Vagina (tissue), 1 donor: ENCODE measurements around a stretch of chr10.

- PRO-cap: unidirectional peak, minus-strand start at chr10:10798600; unidirectional peak, minus-strand start at chr10:10798787
- RAMPAGE, long total RNA: start-site peak on the plus strand at chr10:10798336-10798448, 30 reads; start-site peak on the plus strand at chr10:10798620-10798641, 23 reads; start-site peak on the plus strand at chr10:10798717-10798753, 51 reads
Observed at GRCh38 chr10:10798088-10799168, 219.2 kb upstream of the CELF2 start.

DNA sequence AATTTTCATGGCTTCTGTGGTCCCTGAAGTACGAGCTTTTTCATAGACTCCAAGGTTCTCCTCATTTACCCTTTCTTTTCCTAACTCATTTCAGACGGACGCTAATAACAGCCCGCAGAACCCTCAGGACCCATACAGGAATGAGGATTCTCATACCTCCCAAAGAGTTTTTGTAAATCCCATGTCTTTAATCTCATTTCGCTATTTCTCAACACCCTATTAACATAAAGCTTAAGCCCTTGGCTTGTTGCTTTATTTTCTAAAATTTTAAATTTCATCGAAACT is 28.8 kb downstream of the CELF2 start:
- PRO-cap: no peak
- RAMPAGE, long total RNA: no peak

DNA sequence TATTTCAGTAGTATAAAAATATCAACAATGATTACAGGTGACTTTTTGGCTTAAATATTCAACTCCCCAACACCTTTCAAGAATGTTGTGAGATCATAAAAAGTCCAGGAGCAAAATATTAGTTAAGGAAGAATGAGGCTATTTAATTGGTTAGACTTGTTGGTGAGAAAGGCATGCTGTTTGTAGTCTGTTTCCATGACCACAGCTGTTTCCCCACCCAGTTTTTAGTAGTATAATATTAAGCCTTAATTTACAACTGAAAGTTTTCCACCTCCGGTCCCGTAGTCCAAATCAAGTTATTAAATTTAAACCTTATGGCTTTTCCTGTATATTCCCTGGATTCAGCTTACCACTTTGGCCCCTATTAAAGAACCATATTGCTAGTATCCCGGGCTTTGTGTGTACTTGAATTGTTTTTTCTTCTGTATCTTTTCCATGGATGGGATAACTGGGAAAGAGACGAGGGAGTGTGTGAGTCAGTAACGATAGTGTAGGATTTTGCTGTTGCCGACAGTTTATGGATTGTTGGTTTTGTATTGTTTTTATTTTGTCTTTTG is 133.3 kb downstream of the CELF2 start:
- PRO-cap: no peak
- RAMPAGE, long total RNA: no peak

- PRO-cap: no peak
- RAMPAGE, long total RNA: start-site peak on the plus strand at chr10:11169160-11169295, 26 reads
Observed at GRCh38 chr10:11168935-11169630, 151.4 kb downstream of the CELF2 start.

DNA sequence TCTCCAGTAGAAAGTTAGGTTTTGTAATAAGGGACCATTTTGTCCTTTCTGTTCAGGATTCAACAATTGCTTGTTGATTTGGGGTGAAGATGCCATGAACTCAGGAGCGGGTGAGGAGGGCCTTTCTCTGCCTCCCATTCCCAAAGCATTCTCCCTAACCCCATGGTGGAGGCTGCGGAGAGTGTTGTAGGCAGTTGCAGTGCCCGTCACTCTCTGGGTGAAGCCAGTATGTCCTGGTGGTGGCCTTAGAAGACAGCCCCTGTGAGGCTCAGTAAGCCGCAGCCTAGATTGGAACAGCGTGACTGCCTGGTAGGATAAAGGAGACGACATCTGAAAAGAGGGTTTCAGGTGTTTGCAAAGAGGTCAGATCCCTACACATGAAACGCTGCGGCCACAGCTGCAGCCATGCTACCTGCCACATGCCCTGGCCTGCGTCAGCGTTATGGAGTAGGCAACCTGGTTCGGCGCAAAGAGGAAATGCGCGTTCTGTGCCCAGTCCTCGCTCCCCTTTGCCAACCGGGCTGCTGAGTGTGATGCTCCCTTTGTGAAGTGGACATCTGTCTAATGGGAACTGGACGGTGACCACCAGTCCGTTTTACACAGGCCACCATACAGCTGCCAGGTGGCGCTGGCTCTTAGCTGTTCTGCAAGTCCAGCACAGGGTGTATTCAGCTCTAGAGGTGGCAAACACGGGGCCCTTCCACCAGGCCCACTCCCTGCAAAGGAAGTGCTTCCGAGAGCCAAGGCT is 160.2 kb downstream of the CELF2 start:
- PRO-cap: no peak
- RAMPAGE, long total RNA: no peak

DNA sequence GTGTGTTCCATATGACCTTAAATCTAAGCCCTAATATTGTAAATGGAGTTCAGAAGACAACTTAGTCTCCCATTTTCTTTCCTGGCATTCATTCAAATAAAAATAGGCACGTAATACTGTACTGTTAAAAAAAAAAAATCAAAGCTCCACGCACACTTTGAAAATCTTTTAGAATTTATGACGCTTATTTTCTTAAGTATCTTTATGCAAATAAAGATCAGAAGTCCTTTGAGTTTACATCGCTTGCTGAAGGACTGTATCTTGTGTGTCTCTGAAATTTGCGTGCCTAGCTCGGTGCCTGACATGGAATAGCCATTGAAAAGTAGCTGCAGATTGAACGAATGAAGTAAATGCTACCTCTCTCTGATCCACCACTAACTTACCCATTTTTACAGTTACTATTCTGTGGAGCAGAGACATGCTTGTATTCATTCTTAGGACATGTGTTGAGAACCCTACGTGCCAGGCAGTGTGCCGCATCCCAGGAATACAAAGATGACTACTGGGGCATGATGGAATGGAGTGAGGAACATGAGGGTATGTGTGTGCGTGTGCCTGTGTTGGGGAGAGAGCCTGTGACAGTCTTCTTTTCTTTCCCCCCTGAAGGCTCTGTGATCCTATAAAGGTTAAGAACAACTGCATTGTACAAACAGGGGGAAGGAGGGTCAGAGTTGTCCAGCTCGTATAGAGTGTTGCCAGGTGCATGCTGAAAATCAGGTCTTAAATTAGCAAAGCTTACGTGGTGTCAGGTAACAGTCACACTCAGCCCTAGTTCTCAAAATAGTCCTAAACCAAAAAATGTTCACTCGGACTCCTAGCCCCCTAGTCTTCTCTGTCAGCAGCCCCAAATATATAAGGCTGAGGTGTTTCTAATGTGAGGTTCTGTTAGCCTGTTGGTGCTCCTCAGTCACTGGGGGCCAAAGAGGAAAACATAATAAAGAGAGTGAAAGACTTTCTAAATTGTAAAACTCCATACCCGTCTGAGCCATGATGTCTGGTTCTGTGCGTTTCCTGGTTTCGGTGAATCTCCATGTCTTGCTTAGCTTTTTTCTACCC is 161.8 kb downstream of the CELF2 start:
- PRO-cap: no peak
- RAMPAGE, long total RNA: no peak

GRCh38 chr10:11180212-11180889 is 162.7 kb downstream of the CELF2 start:
- PRO-cap: no peak
- RAMPAGE, long total RNA: no peak

GRCh38 chr10:11193687-11194083 is 176.0 kb downstream of the CELF2 start:
- PRO-cap: no peak
- RAMPAGE, long total RNA: no peak

DNA sequence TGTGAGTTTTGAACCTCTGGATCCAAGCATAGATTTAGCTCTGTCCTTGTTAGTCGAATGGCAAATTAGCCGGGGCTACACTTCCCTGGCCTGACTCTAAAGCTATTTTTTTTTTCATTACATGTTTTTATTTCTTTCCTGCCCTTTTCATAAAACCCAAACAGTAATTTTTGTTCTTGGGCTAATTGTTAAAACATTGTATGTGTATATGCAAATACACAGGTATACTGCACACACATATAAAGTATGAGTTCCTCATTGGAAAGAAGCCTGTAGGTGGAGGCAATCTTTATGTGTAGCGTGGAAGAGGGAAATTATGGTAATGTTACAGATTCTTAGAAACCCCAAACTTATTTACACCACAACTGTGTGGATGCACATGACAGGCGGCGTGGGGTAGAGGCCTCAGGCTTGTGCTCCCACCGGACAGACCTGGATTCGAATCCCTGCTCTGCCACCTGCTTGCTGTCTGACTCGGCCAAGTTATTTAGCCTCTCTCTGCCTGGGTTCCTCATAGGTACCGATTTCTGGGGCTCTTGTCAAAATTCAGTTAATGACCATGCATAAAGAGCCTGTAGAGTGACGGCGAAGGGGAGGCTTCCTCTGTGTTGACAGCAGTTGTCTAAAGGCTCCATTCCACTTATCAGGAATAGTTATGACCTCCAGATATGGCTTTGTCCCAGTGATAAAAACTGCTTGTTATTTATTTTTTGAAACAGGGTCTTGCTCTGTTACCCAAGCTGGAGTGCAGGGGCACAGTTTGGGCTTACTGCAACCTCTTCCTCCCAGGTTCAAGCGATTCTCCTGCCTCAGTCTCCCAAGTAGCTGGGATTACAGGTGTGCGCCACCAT is 223.1 kb downstream of the CELF2 start:
- PRO-cap: no peak
- RAMPAGE, long total RNA: no peak

- PRO-cap: no peak
- RAMPAGE, long total RNA: start-site peak on the plus strand at chr10:11311625-11311765, 21 reads
Observed at GRCh38 chr10:11311608-11312043, 294.0 kb downstream of the CELF2 start.

DNA sequence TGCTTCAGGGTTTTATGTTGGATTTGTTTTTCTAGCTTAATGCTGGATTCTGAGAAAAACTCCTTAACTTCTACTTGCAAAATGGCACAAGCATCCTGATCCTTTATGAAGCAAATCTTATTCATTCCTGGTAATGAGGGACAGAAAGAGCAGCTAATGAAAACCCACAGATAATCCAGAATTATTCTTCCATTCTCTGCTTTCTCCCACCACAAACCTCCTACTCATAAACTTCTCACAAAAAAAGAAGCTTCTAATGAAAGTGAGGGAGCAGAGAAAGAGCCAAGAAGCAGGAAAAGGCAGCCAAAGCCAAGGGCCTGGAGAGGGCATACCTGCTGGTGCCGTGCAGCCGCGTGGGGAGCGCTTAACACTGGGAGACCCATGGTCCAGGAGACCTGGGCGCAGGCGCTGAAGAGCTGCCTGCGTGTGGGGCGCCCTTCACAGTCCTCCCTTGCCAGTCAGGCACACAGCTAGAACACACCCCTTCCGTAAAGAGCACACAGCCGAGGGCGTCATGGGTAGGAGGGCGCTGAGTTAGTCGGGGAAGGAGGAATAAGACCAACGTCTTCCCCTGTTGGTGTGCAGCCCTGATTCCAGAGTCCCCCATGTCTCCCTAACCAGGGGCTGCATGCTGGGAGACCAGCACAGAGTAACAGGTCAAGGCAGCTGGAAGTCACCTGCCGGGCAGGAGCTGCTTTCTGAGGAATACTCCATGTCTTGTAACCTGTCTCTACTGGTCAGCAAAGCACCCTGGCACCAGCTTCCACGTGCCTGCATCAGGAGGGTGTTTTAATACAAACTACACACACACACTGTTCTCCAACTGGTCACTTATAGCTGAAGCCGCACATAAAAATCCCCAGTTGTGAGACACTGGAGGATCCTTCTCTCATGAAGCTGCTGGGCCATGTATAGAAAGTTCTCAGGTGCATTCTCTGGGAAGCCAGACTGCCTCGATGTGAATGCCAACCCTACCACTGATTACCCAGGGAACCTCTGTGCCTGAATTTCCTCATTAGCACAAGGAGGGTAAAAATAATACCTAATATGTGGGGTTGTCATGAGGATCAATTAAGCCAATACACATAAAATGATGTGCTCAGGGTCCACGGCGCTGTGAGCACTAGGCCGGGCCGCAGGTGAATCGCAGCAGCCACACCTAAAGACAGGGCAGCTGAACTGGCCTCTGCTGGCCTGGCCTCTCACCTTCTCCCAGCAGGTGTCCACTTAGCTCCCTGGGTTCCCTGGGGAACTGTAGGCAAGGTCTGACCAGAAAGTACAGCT is 273.8 kb downstream of the USP6NL start:
- PRO-cap: no peak
- RAMPAGE, long total RNA: no peak

DNA sequence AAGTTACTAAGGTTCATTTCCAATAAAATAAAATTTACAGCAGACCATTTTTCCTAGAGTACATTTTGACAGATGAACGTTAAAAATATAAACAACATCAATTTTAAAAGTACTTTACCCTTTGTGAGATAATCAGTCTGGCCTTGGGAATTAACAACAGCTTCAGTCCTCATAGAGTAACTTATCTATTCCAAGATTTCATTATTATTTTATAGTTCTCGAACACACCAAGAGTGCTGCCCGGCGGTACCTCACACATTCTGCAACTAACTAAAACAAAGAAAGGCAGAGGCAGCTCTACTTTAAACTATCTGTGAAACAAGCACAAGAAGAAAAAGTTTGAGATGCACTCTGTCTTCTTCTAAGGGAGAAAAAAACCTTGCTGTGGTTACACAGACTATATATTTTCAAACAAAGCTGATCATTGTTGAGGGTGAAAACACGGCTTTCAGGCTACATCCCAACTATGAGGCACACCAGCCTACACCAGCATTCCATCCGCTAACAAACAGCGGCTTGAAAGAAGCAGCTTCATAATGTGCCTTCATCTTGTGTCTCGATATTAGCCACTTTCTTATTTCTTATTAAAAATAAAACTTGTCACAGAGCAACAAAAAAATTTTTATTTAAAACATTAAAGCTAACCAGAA is 79.3 kb downstream of the USP6NL start:
- PRO-cap: no peak
- RAMPAGE, long total RNA: no peak

DNA sequence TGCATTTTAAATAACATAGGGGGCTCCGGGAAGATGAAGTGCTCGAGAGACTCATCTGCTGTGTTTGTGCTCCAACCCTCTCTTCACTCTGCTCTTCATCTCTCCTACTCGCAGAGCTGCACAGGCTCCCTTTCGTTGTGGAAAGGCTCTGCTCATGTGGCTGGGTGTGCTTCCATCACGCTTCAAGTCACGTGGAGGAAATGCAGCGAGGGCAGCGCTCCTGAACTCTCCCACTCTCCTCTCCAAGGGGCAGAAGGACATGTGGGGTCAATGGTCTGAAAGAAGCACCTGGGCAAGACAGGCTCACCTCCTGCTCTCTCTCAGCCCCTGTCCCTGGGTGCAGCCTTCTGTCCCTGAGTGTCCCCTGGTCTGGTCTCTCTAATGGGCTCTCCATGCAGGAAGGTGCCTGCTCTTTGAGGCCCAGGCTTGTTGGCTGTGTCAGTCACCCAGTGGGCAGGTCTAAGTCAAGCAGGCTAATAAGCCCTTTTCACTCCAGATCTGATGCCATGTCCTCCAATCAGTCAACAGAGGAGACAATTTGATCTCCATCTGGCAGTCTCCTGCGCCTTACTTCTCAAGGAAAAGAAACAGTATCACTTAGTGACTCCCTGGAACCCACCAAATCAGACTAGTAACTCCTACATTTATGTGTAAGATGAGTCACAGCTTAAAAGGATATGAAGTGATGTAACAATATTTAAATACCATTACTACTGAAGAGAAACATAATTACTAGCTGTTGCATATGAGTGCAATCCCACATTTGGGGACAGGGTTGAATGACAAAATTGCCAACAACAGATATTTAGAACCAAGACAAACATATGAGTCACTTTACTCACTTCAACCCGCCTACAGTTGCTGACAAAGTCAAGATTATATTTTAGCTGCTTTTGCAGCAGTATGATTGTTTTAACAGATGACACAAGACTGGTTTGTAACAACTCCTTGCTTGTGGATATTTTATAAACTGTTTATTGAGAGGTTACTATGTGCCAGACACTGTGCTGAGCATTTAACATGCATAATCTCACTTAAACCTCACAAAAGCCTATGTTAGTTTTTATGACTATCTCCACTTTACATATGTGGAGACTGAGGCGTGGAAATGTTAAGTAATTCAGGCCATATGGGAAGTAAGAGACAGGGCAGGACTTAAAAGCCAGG is 72.2 kb downstream of the USP6NL start:
- PRO-cap: no peak
- RAMPAGE, long total RNA: start-site peak on the minus strand centred at position 236 of the sequence, 198 bp wide, 8 reads; start-site peak on the minus strand centred at position 774 of the sequence, 59 bp wide, 9 reads

GRCh38 chr10:11569848-11570440 is 41.5 kb downstream of the USP6NL start:
- PRO-cap: no peak
- RAMPAGE, long total RNA: start-site peak on the minus strand at chr10:11570065-11570100, 15 reads

DNA sequence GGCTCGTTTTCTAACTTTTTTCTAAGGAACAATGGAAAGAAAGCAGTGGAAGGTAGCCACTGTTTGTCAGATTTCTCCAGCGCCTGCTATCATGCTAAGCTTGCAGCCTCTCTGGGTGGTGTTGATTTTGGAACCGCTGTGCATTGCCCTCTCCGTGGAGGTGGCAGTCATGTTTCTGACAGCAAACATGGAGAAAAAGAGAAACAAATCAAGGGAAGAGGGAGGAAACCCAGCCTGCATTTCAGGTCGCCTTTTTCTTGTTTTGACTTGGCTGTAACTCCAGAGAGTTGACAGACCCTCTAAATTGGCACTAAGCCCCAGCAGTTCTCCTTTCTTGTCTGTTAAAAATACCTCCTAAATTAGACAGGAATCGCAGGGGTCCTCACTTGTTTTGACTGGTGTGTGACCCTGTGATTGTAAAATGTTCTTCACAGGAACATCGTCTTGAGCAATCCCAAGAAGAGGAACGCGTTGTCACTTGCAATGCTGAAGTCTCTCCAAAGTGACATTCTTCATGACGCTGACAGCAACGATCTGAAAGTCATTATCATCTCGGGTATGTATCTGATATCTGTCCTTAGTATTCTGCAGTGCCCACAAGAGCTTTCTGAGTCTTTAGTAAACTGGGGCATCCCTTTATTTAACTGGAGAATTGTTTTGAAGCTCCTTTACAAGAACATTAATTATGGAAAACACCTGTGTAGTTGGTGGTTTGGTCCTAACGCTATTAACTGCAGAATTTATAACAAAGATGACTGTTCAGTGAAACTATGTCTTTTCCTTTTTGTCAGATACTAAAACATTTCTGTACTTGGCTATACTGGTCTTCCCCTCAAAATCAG is 5.0 kb downstream of the ECHDC3 start:
- PRO-cap: bidirectional peak, plus-strand start at position 574 of the sequence, minus-strand start at position 397 of the sequence
- RAMPAGE, long total RNA: no peak

GRCh38 chr10:11758716-11759153 is 16.6 kb downstream of the ECHDC3 start:
- PRO-cap: no peak
- RAMPAGE, long total RNA: no peak

DNA sequence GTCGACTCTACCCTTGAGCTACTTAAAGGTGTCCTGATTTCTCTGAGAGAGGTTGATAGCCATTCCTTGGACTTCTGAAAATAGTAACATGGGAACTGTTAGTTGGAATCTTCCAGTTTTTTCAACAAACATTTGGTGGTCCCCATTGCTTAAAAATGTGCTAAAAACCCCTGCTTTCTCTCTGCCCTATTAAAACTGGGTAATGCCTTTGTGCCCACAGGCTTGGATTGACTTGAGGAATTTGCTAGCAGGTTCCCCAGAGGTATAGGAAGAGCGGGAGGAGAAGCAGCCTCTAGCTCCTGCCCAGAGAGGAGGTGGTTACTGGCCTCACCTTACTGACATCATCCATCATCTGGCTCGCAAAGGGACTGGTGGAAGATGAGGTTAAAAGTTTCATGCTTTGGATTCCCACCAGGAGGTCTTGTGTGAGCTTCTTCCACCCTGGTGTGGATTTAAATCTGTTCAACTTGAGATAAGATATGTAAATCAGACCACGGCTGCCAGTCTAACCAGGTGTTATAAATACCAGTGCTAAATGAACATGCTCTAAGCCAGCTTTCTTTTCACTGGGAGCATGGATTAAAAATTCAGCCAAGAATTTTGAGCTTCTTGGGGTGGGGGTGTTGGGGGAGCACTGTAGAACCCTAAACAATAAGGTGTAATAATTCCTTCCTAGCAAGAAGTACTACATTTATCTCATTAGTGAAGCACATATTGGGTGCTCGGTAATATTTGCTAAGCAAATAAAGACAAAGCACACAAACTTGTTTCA is 7.6 kb downstream of the PROSER2 start:
- PRO-cap: no peak
- RAMPAGE, long total RNA: no peak

GRCh38 chr10:11916041-11916404 is 92.9 kb downstream of the PROSER2 start:
- PRO-cap: no peak
- RAMPAGE, long total RNA: no peak

GRCh38 chr10:12035089-12035473 is 7.5 kb downstream of the UPF2 start:
- PRO-cap: no peak
- RAMPAGE, long total RNA: no peak

DNA sequence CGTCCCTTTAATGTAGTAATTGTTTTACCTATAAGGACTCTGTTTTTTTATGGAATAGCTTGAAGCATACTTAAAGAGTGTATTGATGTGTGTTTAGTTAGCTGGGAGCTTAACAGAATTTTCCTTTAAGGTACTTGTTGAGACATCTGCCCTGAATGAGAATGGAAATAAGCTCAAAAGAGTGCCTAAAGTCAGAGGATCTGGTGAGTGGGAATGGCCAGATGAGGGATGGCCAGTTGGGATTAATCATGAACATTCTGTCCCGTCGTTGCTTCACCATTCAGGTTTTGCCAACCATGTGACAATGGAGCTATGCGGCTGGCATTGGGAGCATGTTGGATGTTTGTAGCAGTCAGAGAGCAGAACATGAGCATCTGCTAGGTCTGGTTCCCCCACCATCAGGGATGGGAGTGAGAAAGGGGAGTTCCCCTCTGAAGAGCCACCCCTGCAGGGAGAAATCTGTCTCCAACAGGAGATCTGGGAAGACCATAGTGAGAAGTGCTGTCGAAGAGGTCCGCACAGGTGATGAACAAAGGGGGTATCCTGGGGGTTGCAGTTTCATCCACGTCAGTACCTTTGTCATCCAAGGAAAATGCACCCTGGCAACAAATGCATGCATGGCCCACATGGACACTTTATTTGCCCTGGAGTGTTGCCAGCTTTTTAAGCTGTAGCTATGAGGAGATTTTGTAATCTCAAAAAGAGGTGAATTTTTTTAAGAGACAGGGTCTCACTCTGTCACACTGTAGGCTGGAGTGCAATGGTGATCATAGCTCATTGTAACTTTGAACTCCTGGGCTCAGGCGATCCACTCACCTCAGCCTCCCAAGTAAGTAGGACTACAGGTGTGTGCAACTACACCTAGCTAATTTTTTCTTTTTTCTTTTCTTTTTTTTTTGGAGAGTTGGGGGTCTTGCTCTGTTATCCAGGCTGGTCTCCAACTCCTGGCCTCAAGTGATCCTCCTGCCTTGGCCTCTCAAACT is 190.2 kb downstream of the CAMK1D start:
- PRO-cap: no peak
- RAMPAGE, long total RNA: no peak